Aortic smooth muscle cell (primary cell): Measurements from ENCODE around the genes DUSP8, IGF2, INS and TSPAN32.

DNA sequence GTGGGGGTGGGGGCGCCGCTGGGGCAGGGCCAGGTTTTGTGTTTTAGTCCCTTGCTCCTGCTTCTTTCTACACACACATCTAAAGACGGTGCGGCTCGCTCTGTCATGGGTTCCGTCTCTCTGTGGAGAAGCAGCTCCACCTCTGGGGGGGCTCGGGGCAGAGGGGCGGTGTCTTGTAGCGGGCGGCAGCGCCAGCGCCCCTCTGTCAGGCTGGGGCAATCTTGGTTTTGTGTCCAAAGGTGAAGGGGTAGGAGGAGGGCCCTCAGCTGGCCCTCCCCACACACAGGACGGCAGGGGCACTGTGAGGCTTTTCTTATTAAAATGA, 24.8 kb downstream of the MOB2 start:
- RRBS, result no CpG with 5 or more reads among the region's 13 CpGs

- RRBS, result no CpG with 5 or more reads among the region's 30 CpGs
Measured at GRCh38 chr11:1514434-1515150, 28.0 kb upstream of the MOB2 start.

GRCh38 chr11:1517732-1518085, 31.1 kb upstream of the MOB2 start:
- RRBS, result no CpG with 5 or more reads among the region's 12 CpGs

- RRBS, result no CpG with 5 or more reads among the region's 4 CpGs
Measured at GRCh38 chr11:1566250-1566513, 5.9 kb downstream of the DUSP8 start.

- RRBS, result 27% methylated on average over 6 of the region's 11 CpGs
Measured at GRCh38 chr11:1570082-1570543, 2.0 kb downstream of the DUSP8 start.

GRCh38 chr11:1571822-1572947, at the start of gene DUSP8:
DUSP8 (minus strand) TSS chr11:1572271.
- RRBS, result 2% methylated on average over 116 of the region's 186 CpGs

DNA sequence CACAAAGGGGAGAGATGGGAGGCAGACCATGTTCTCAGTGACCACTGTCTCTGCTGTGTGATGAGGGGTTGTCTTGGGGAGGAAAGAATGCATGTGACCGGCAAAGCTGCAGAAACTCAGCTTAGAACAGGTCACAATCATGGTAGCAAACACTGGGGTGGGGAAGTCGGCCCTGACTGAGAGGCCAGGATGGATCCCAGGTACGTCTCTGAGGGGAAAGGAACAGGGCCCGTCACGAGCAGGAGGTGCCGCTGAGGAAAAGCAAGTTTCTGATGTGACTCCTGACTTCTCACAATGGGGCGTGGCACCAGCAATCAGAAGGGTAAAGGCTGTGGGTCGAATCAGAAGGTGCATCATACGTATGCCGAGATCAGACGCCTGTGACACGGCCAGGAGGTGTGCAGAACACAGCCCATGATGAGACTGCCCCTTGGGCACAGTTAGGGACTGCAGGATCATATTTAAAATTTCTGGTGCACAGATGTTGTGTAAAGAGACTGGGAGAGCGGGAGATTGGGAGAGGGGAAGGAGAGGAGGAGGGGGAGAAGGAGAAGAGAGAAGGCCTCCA, 30.5 kb downstream of the KRTAP5-5 start:
- RRBS, result no CpG with 5 or more reads among the region's 13 CpGs

GRCh38 chr11:1673715-1674182, 23.2 kb upstream of the KRTAP5-6 start:
- RRBS, result no CpG with 5 or more reads among the region's 6 CpGs

DNA sequence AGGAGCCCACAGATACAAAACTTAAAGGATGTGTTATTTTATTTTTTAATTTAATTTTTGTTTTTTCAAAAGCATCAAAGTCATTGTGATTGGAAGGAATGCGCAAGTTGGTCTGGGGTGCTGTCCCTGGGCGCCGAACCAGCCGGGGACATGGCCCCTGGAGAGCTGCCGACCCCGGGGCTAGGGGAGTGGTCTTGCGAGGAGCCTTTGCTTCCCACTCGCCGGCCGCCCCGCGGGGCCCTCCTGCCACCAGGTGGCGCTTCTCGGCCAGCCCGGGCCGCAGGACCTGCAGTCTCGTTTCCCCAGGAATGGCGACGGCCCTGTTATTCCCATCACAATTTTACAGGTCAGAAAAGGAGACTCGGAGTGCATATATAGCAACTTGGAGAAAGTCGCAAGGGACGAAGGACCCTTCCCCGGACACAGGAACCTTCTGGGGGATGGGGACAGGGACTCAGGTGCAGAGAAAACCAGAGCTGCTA, 3.8 kb upstream of the KRTAP5-6 start:
- RRBS, result 2% methylated on average over 10 of the region's 23 CpGs

DNA sequence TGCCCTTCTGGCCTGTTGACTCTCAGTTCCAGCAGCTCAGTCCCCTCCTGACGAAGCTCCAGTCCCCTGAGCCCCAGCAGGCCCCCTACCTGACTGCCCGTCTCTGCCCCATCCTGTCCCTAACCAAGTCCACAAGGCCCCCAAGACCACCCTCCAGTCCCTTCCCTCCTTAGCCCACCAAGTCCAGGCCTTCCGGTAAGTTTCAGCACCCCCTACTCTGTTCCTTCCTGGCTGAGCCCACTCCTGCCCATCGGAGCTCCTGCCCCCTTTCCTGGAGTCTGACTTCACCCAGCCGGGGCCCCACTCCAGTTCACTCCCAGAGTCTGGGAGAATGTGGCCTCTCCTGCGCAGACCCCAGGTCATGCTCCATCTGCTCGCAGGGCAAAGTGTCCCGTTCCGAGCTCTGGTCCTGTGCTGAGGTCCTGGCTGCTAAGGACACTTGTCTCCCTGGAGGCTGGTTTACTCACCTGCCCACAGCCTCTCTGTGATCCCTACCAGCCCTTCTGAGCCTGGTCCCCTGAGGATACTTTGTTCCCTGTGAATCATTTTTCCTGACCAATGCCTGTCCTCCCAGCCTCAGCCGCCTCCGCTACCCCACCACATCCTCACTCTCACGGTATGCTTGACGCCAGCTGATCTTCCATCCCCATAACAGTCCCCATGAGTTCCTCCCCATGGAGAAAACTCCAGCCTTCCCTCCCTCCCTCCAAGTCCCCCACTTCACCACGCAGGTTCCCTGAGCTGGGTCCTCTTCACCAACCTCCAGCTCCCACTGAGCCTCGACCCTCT, 602 bp downstream of the IFITM10 start:
- RRBS, result 14% methylated on average over 2 of the region's 15 CpGs

GRCh38 chr11:1777622-1778160, 14.0 kb upstream of the CTSD start:
- RRBS, result no CpG with 5 or more reads among the region's 2 CpGs

GRCh38 chr11:1786291-1786467, 22.5 kb upstream of the CTSD start:
- RRBS, result no CpG with 5 or more reads among the region's 3 CpGs

DNA sequence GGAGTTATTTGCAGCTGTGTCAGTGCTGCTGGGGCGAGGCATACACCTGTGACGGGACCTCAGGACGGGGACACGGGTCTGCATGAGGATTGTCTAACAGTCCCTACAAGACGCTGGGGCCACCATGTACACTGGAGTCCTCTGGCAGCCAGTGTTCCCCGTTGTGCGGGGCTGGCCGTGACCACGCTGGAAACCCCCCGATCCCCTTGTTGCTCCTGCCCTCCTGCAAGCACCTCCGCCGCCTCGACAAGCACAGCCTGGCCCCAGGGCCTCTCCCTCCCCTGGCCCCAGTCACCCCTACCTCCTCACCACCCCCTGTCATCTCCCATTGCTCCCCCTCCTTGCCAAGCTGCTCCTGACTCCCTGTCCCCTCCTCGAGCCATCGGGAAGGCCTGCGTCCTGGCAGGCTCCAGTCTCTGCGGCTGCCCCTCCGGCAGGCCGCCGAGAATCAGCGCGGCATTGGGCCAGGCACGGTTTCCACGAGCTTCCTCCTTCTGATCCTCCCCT, 5.9 kb upstream of the LSP1 start:
- RRBS, result no CpG with 5 or more reads among the region's 24 CpGs

GRCh38 chr11:1866592-1866817, 13.6 kb downstream of the LSP1 start:
- RRBS, result no CpG with 5 or more reads among the region's 3 CpGs

- RRBS, result 71% methylated on average over 2 of the region's 22 CpGs
Measured at GRCh38 chr11:1919809-1920322, 363 bp downstream of the TNNT3 start.

- RRBS, result 41% methylated on average over 4 of the region's 18 CpGs
Measured at GRCh38 chr11:2128840-2129493, 10.2 kb downstream of the IGF2 start.

DNA sequence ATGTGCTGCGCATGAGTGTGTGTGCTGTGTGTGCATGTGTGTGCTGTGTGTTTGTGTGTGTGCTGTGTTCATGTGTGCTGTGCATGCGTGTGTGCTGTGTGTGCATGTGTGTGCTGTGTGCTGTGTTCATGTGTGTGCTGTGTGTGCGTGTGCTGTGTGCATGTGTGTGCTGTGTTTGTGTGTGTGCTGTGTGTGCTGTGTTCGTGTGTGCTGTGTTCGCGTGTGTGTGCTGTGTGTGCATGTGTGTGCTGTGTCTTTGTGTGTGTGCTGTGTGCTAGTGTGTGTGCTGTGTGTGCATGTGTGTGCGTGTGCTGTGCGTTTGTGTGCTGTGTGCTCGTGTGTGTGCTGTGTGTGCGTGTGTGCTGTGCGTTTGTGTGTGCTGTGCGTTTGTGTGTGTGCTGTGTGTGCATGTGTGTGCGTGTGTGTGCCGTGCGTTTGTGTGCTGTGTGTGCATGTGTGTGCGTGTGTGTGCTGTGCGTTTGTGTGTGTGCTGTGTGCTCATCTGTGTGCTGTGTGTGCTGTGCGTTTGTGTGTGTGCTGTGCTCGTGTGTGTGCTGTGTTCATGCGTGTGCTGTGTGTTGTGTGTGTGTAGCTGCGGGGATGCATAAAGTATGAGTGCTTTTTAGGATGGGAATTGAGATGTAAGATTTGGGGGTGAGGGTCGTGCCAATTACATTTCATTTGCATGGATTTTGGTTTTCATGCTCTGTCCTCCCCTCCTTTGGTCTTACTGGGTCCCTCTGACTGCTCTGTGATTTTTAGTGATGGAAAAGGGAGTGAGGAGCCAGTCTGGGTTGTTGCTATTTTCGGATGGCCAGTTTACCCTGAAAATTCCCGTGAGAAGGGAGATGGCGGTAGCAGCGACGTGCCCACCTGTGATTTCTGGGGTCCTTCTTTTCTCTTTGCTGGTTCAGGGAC, 7.4 kb downstream of the IGF2 start:
- RRBS, result no CpG with 5 or more reads among the region's 27 CpGs

DNA sequence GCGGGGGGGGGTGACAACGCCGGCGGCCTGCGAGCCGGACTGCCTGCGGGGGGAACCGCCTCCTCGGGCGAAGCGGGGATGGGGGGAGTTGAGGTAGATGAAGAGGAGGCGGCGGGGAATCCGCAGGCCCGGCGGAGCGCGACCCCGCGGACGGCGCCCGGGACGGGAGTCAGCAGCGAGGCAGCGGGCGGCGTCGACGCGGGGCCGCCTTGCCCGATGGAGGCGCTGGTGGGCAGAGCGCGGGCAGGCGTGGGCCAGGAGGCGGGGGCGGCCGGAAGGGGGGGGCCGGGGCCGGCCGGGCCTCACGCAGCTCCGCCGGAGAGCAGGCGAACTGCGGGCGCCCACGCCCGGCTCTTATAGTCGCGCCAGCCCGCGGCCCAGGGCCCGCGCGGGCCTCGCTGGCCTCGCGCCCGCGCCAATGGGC, at the start of gene IGF2:
Gene IGF2, minus strand, starts transcription at position 328 of the 424 bp plus-strand sequence.
- RRBS, result under 1% methylated on average over 21 of the region's 63 CpGs

- RRBS, result 12% methylated on average over 1 of the region's 5 CpGs
Measured at GRCh38 chr11:2161141-2161360, at the start of gene INS. INS (minus strand) TSS chr11:2161209.

GRCh38 chr11:2301707-2302822, at the start of gene TSPAN32:
TSPAN32 (plus strand) TSS chr11:2302013.
- RRBS, result 60% methylated on average over 1 of the region's 30 CpGs